Measurements from ENCODE around the gene TAFA5.

- PRO-cap: no peak
These were observed 212.3 kb upstream of the TAFA5 start for GRCh38 chr22:48277054-48277519.

DNA sequence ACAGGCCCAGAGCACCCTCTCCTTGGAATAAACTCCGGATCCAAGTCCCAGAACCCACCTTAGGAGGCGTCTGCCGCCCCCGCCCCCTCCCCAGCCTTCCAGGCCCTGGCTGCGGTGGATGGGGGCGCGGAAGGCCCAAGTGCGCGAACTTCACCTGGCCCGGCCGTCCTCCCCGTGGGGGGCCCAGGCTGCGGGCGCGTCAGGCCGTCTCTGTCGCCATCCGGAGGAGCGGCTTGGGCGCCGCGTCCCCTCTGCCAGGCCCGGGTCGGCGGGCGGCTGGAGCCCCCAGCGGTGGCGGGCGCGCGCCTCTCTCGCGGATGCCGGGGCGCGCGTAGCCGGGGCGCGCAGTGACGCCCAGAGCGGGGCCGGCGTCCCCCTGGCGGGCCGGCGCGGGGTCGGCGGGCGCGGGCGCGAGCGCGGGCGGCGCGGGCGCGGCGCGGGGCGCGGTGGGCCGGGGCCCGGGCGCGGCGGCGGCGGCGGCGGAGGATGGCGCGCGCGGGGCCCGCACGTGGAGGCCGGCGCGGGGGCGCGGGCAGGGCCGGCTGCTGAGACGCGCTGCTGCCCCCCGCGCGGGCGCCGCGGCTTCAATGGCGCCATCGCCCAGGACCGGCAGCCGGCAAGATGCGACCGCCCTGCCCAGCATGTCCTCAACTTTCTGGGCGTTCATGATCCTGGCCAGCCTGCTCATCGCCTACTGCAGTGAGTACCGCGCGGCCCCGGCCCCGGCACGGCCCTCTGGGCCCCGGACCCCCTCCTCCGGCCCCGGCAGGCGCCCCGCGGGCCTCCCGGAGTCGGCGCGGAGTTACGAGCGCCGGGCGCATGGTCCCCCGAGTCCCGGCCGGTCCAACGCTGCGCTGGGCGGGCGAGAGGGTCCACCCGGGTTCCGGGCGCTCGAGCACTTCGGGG, at the start of gene TAFA5:
TAFA5 (plus strand) TSS at position 548 of the 906 bp plus-strand sequence.
- PRO-cap: no peak

DNA sequence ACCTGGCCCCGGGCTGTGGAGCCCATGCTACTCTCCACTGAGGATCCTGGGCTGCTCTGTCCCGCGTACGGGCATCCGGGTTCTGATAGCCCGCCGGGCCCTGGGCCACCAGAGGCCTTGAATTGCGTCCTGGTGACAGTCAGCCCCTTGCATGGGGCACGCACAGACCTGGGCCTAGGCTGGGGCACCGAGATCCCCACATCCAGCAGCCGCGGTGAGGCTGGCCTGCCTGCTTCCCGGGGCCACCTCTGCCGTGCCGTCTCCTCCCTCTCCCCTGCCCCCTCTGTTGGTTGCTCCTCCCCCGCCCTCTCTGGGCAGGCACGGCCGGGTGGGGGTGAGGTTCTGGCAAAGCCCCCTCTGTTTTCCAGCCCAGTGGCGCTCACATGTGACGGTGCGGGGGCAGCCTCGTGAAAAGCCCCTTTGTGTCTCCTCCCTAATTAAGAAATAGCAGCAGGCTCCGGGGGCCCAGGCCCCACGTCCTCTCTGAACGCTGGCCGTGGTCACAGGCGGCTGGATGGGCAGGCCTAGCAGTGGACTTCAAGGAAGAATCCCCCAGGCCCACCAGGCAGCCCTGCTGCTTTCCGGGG, 28.3 kb downstream of the TAFA5 start:
- PRO-cap: no peak

DNA sequence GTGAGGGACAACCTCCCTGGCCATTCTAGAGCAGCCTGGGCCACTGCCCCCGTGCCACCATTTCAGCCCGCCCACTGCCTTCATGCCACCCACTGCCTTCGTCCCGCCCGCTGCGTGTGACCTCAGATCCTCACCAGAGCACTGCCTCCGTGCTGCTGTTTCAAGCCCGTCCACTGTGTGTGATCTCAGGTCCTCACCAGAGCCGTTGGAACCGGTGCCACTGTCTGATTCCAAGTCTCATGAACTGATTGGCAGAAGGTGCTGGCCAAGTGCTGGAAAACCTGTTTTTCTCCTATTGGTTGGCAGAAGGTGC, 231.8 kb downstream of the TAFA5 start:
- PRO-cap: no peak

- PRO-cap: no peak
These were observed 207.2 kb downstream of the BRD1 start for GRCh38 chr22:49620321-49621006.

DNA sequence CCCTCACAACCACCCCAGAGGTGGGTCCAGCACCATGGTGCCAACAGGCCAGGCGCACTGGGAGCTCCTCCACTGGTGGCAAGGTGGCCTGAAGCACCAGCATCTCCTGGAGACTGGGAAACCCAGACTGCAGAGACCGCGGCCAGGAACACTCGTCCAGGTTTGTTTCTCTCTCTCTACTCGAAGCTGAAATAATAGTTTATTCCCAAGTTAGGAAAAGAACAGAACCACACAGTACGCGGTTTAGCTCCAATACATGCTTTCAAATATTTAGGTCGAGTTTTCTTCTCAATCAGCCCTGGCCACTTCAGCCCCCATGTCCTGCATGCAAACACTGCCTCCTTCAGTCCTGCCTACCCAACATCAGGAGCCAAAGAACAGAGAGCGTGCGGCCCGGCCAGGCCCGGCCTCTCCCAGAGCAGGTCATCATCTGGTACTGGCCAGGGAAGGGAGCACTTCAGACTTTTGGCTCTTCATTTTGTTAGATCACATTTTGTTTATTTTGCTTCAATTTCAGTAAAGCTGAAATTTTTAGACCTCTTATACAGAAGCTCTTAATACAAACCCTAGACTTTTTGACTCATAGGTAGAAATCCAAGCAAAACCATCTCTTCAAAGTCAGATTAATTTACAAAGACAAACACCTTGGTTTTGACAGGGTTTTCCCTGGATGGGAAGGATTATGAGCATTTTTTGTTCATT, 6.7 kb downstream of the BRD1 start:
- PRO-cap: no peak

DNA sequence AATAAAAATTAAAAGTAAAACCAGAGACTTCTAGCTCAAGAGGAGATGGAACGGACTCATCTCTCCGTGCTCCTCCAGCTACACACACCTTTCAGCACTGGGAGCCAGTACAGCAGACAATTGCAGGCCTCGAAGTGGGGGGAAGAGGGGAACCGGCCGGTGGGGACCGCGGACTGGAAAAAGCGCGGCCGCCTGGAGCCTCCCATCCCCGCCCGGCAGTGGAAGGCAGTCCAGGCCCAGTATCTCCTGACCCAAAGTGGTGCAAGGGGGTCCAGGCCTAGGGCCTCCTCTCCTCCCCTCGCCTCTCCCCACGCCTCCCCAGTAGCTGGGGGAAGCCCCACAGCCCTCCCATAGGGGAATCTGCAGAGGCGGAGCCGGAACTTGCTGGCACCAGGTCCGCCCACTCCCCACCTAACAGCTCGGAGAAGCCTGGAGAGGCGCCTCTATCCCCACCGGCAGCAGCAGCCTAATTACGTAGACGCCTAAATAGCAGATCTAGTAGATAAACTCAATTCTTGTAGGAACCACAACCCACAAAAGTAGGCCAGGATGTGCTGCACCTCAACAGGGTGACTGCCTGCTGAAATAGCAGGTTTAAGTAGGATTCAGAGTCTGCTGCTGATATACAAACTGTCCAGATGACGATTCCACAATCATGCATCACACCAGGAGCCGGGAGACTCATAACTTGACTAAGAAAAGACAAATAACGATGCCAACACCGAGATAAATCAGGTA, 11.1 kb upstream of the BRD1 start:
- PRO-cap: no peak

DNA sequence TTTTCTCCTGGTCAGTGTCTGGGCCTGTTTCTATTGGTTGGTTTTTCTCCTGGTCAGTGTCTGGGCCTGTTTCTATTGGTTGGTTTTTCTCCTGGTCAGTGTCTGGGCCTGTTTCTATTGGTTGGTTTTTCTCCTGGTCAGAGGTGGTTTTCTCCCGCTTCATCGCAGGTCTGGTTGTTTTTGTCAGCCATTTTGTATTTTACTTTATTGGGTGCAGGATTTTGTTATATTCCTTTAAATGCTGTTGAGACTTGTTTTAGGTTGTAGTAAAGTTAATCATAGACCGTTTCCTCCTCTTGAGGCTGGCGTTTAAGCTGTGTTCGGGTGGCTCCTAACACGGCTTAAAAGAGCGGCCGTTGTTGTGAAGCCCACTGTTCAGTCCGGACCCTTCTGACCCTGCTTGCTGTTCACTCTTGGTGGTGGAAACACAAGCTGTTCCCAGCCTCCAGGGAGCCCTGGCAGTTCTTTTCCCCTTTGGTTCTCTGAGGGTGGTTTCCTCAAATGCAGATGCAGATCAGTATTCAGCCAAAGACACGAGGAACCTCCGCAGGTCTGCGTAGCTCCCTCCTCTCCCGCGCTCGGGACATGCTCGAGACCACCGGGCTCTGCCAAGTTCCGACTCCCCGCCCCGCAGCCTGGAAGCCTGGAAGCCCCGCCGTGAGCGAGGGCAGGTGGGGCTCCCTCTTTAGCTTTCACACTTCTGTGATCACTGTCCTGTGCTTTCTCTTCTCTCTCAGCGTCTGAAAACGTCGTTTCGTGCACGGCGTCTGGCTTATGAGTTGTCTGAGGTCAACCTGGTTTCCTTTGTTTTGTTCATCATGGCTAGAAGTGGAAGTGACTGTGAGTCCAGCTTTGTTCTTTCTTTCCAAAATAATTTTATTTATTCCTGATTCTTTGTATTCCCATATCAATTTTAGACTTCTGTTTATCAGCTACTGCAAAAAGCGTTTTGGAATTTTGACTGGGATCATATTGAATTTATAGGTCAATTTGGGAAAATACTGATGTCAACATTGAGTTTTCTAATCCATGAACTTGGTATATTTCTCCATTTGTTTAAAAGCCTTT, 26.5 kb downstream of the ZBED4 start:
- PRO-cap: unidirectional peak, plus-strand start at position 279 of the sequence; bidirectional peak, plus-strand start at position 517 of the sequence, minus-strand start at position 429 of the sequence; unidirectional peak, minus-strand start at position 742 of the sequence; unidirectional peak, minus-strand start at position 785 of the sequence

- PRO-cap: no peak
These were observed 3.1 kb downstream of the CRELD2 start for GRCh38 chr22:49921592-49921945.

DNA sequence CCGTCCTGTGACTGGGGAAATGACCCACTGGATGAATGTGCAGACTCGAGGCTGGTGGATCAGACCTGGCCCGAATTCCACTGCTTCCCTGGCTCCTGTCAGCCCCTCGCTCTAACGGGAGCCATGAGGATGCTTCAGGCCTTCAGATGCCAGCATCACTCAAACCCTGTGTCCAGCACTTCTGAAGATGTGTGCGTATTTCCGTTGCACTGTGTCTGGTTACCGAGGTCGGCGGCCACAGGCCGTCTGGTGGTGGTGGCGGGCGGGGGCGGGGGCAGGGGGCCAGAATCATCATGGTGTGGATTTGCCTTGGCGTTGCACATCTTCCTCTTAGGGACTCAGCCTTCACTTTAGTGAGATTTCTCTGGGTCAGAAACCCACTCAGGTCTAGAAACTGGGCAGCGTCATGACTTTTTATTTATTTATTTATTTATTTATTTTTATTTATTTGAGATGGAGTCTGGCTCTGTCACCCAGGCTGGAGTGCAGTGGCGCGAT, 13.5 kb downstream of the CRELD2 start:
- PRO-cap: no peak

GRCh38 chr22:49937623-49938595, 19.5 kb downstream of the CRELD2 start:
- PRO-cap: no peak

DNA sequence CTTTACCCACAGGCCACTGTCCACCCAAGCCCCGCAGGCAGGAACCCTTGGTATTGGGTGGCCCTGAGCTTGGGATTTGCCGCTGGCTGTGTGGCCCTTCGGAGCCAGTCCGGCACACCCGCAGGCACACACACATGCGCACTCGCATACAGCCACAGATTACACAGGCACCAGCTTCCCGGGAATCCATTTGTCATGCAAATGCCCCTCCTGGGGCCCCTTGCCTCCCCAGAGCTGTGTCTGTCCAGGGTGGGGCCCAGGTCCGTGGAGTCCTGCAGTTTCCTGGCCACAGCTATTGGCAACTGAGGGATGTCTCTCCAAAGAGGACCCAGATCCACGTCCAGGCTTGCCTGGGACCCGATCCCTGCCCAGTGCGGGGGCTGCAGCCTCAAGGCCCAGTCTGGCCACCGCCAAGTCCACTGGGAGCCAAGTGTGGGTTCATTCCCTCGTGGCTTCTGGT, 13.5 kb upstream of the PIM3 start:
- PRO-cap: no peak

DNA sequence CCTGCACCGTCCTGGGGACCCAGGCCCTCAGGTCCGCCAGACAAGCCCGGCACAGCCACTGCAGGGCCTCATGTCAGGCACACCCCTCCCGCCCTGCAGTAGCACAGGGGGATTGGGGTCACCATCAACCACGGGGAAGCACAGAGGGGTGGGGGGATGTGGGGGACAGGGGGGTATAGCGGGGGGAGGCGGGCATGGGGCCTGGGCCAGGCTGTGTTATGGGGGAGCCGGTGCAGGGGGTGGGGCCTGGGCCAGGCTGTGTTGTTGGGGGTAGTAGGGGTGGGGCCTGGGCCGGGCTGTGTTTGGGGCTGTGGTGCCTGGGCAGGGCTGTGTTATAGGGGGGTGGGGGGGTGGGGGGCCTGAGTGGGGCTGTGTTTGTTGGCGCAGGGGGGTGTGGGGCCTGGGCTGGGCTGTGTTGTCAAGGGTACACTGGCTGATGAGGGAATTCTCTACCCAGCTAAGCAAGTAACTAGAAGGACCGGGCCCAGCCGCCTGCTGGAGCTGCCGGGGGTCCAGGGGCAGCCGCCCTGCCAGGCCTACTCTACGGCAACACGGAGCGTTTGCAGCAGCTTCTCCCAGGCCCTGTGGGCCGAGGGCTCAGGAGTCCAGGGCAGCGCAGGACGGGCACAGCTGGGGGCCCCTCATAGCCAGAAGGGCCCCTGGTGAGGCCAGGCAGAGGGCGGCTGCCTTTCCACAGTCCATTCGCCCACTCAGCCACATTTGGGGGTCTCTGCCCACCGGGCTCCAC, 10.2 kb upstream of the PIM3 start:
- PRO-cap: no peak

DNA sequence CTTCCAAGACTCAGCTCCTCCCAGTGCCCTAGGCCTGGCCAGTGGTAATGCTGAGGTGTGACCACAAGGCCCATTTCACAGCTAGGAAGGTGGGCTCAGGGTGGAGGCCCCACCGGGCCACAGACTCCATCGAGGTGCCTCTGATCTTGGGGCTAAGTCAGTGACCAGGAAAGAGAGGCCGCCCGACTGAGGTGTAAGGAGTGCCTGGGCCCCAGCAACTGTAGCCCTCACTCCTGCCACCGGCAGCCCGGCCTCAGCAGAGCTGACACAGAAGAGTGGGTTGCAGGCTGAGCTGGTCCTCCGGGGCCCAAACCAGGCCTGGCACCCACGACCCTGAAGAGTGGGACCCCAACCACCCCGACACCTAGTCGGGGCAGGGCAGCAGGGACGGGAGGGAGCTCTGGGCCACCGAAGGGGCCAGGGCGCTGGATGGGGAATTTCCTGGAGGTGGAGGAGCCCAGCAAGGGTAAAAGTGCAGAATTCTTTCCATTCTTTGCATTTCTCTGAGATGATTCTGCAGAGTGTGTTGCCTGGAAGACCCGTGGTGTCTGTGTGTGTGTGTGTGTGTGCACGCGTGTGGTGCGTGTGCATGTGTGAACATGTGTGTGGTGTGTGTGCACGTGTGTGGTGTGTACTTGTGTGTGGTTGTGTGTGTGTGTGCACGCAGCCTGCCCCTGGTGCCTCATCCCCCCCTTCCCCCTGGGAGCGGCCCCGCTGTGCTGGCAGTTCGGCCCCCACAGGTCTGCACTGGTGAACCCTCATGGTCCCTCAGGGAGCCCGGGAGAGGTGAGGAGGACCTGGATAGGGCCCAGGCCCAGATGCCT, 8.3 kb upstream of the PIM3 start:
- PRO-cap: no peak

- PRO-cap: no peak
These were observed 3.8 kb downstream of the PIM3 start for GRCh38 chr22:49964325-49964807.

DNA sequence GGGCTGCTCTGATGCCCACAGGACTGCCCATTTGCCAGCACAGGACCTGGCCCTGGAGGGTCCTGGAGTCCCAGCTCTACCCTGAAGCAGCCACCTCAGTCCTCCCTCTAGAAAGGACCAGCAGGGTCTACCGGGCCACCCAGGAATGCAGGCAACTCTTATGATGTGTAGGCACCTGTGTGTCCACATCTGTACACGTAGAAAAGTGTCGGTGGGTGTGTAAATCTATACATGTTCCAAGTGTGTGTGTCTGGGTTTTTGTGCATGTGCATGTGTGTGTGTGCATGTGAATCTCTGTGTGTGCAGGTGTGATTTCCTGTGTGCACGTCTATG, 9.8 kb downstream of the PIM3 start:
- PRO-cap: no peak

GRCh38 chr22:49983338-49983896, 22.8 kb downstream of the PIM3 start:
- PRO-cap: no peak

GRCh38 chr22:49999020-49999657, 13.4 kb downstream of the IL17REL start:
- PRO-cap: no peak

DNA sequence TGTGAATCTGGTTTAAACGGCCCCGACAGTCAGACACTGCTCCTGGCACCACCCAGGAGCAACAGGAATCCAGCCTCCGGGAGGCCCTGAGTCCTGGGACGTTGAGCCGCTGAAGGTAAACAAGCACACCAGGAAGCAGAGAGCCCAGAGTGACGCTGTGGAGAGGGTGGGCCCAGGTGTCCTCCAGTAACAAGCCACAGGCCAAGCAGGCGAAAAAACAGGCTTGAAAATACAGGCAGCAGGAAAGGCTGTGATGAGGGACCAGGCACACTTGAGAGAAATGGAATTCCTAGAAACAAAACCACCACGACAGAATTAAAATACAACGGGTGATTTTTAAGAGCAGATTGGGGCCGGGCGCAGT, 6.3 kb downstream of the IL17REL start:
- PRO-cap: no peak

DNA sequence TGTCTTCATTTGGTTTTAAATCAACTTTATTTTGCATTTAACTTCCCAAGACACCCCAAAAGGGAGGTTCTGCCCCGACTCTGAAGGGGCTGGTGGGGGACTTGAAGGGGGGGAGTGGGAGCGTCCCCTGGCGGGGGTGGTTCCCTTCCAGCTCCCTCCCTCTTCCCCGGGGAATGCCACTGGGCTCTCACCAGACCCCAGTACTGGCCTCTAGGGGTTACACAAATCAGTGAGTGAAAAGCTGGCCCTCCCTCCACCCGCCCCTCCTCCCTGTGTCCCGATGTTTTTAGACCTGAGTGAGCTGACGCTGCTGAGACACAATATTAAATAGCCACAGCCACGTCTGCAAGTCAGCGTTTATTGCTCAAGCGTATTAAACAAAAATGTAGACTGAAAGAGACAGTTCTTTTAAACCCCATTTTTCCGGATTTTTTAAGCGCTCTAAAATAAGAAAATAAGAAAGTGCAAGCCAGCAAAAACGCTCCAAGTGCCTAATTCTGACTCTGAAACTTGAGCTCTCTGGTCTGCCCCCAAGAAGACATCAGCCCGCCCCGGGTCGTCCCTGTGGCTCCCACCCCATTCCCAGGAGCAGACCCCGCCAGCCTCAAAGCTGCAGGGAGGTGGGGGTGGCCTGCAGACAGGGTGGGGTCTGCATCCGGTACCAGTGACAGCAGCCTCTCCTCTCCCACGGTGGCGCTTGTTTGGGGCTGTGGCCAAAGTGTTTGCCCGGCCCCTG, 26.0 kb downstream of the MLC1 start:
- PRO-cap: no peak

Measured in NALM6 (cell line).